Endothelial cell (in vitro differentiated cells): Measurements from ENCODE around the genes AMOTL1, SESN3 and CEP57.

DNA sequence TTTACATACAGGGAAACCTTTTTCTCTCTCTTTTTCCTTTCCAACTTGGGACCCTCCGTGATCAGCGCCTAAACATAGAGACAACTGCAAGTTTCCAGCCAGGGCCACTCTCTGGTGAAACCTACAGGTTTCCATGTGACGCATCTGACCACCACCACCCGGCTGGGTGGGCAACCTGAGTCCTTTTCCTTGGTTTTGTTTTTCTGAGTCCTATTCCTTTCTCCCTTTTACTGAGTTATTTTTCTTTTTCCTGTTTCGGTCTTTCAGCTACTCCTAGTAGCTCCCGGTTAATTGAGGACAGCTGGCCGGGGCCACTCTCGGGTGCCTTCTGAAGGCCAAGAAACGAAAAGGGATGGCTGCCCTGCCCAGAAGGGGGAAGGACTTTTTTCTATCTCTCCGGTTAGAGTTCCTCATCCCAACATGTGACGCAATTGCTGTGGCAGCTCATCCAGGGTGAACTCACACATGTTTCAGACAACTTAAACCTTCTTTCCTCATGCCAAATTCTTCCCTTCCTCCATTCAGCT is 83.5 kb downstream of the PIWIL4 start:
- PRO-cap, result no peak

DNA sequence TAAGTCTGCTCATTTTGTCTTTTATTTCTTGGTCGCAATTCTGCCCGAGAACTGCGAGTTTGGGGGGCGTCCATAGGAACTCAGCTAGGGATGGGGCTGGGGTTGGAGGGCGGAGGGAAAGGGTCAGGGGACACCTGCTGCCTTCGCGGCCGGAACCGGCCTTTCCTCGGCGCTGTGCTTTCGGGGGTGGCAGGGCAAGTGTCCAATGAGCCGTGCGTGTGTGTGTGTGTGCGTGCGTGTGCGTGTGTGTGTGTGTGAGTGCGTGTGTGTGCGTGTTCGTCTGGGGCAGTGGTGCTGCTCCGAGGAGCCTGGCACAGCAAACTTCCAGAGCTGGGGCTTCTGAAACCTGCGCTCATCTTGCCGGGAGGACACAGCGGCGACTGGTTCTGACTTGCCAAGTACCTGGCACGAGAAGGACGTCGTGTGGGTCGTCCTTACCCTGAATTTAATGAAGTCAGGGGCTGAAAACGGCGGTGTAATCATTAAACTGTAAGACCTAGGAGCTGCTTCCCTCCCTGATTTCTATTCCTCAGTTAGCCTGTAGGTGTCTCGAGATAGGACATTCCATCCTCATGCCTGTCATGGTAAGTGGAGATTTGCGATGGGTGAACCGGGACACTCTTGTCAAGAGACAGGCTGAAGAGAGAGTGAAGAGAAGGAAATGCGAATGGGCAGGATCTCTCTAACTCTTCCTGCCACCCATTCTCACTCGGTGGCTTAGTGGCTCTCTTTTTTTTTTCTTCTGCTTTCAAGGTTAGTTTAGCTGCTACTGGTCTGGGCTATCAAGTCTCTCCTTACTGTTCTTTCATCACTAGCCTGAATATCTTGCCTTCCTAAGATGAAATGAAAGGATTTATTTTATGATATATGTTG is 26.9 kb upstream of the AMOTL1 start:
- PRO-cap, result bidirectional peak, plus-strand start at position 161 of the sequence, minus-strand start outside the sequence; unidirectional peak, minus-strand start at position 382 of the sequence; unidirectional peak, minus-strand start at position 450 of the sequence; unidirectional peak, minus-strand start at position 649 of the sequence

DNA sequence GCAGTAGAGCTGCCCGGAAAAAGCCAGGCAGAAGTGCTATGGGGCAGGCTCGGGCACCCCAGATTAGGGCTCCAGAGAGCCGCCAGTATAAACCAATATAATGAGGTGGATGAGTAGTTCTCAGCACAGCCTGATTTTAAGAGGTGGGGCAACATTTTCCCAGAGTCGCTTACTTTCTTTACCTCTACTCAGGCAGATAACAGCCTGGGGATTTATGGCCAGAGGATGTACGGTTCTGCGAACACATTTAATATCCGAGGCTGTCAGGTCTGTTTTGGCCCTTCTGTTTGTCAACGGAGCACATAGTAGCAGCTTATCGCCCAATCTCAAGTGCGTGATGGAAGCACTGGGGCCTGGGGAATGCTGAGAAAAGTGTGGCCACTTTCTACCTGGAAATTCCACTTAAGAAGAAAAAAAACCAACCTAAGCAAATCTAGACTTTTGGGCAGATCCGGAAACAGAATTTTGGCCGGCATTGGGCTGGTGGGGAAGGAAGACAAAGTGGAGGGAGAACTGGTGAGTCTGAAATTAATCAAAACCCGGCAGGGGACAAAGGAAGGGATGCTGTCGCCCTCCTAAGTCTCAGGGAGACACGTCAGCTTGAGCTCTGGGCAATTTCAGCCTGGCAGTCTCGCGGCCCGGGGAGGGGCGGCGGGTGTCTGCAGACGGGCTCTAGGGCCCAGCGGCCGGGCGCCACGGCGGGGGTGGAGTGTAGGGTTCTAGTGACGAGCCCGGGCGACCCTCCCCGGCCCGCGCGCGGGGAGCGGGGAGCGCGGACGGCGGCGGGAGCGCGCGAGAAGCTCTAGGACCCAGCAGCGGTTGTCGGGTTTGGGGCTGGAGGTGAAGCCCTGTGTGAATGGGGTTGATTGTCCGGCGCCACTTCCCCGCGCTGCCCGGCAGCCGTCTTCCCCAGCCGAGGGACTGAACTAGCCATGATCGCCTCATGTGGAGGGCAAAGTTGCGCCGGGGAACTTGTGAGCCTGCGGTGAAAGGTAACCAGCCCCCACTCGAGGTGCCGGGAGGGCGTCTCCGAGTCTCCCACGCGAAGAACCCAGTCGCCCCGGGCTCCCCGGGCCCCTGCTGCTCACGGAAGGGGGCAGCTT is at the start of gene AMOTL1:
Gene AMOTL1 (plus strand): TSS at position 788 of the 1,103 bp plus-strand sequence.
- PRO-cap, result bidirectional peak, plus-strand start at position 812 of the sequence, minus-strand start at position 602 of the sequence

DNA sequence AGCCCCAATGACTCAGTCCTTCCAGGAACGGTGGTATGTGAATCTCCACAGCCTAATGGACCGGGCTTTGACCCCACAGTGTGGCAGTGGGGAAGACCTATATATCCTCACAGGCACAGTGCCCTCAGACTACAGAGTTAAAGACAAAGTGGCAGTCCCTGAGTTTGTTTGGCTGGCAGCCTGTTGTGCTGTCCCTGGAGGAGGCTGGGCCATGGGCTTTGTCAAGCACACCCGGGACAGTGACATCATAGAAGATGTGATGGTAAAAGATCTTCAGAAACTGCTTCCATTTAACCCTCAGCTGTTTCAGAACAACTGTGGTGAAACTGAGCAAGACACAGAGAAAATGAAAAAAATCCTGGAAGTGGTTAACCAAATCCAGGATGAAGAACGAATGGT is 38.9 kb downstream of the ENDOD1 start:
- PRO-cap, result no peak

DNA sequence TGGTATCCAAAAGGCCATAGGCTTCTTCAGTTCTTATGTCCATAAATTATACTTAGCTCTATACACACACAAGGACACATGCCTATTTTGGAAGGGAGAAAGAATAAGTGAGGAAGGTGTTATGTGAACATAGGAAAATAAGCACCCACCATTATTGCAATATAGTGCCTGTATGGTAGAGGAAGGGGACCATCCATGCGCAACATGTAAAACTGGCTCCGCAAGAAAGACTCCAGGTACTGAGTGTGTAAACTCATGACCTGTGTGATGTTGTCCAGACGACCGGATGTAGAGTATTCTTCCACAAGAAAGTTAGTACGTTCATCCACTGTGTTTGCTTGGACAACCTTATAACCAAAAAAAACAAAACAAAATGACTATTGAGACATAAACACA is 39.7 kb downstream of the SESN3 start:
- PRO-cap, result no peak

DNA sequence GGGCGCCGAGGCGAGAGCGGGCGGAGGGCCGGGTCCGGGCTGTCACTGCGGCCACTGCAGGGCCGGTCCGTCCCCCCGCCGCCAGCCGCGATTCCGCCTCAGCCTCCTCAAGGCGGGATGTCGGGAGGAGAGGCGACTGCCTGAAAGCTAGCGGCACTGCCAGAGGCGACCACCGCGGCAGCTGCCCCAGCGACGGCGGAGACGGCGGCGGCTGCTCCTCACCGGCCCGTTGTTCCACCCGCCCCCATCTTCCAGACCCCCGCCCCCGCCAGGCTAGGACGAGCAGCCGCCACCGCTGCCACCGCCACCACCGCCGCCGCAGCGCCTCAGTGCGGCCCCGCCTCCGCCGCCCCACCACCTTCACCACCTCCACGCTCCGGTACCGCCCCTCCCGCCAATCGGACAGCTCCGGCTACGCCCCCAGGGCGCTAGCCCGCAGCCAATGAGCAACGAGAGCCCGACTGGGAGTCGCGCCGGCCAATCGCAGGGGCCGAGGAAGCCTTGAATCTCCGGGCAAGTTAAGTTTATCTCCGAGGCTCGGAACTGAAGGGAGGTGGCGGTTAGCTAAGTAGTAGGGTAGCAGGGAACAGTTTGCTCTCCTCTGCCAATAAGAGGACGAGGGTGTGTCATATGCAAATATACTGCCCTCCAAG is at the start of gene SESN3:
Gene SESN3 (minus strand): TSS at position 333 of the 653 bp plus-strand sequence.
- PRO-cap, result unidirectional peak, minus-strand start at position 203 of the sequence; bidirectional peak, plus-strand start outside the sequence, minus-strand start at position 331 of the sequence

- PRO-cap, result no peak
These were observed 107.7 kb upstream of the SESN3 start for GRCh38 chr11:95338691-95339137.

DNA sequence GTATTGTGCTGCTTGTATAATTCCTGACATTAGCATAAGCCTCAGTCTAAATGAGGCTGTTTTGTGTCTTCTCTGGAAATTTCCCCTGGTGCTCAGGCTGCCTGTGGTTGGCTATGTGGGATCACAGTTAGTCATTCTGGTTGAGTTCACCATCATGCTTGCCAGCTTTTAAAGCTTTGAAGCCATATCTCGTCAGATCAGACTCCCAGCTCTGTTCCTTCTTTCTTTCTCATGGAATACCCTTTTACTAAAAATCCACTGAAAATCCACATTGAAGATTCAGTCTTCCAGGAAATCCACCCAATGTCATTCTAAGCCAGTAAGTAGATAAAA is 106.9 kb downstream of the FAM76B start:
- PRO-cap, result no peak

- PRO-cap, result bidirectional peak, plus-strand start at chr11:95790499, minus-strand start at chr11:95790371
These were observed at the start of gene CEP57 for GRCh38 chr11:95790291-95790623. CEP57 (plus strand) TSS chr11:95790498.

- PRO-cap, result no peak
These were observed 92.1 kb upstream of the MTMR2 start for GRCh38 chr11:96016068-96016305.

- PRO-cap, result no peak
These were observed 192.0 kb downstream of the MAML2 start for GRCh38 chr11:96150915-96151543.

DNA sequence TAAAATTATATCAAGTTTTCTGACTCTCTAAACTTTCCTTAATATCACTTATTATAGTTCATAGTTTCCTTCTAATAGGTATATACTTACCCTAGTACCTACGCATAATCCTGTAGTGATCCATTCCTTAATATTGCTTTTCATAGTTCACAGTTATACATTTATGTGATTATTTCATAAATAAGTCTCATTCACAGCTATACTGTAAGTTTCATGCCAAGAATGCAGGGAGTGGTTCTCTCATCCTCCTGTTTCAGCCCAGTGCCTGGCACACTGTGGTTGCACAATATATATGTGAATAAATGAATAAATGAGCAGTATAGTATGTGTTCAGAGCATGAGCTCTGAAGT is 115.8 kb downstream of the MAML2 start:
- PRO-cap, result no peak

DNA sequence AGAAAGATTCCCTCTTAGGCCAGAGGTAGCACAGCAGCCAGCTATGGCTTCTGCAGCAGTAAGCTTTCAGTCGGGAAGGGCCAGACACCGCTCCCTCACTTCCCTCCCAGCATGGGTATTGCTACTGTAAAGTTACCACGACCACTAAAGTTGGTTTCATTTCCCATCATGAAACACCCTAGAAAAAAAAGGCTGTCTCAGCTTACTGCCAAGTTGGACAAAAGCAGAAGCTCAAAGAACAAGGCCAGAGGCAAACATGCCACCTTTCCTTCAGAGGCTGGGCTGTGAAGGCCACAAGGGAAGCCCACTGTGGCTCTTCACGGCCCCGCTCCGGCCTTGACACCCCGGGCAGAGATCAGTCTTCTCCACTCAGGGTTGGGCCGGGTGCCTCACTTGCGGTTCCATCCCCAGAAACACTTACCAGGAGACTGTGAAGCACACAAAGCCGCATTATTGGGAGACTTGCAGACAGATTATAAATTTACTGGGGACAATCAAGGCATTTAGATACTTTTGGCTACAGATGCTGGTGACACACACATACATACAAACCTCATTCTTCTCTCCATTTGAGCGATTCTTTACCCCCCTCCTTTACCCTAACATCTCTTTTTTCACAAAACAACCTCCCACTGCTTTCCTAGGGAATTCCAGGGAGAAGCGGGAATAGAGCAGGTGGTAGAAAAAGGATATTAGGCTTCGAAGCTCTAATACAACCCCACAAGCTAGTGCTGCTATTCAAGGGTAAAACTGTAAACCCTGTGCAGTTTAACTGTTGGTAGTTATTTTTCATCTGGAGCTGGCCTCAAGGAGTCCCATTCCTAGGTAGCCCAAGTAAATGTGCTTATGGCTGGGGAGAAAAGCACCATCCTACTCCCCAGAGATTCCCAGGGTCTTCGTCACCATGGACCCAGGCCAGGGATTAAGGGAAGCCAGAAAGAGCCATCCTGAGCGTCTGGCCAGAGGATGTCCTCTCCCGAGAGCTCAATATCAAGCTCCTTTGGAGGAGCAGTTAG is 3.5 kb downstream of the MAML2 start:
- PRO-cap, result no peak

GRCh38 chr11:96341032-96342084 is 1.6 kb downstream of the MAML2 start:
- PRO-cap, result no peak

- PRO-cap, result bidirectional peak, plus-strand start at chr11:96390277, minus-strand start at chr11:96390253; bidirectional peak, plus-strand start at chr11:96390484, minus-strand start at chr11:96390489
These were observed 655 bp downstream of the JRKL start for GRCh38 chr11:96390137-96391199.

DNA sequence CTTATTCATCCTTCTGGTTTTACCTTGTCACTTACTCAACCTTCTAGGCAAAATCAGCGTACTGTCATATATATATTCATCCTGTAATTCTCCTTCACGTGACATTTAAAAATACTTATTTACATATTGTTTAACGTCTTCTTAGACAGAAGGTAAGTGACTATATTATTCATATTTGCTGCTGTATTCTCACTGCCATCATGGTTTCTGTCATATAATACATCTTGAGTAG is 1084.4 kb downstream of the JRKL start:
- PRO-cap, result no peak

DNA sequence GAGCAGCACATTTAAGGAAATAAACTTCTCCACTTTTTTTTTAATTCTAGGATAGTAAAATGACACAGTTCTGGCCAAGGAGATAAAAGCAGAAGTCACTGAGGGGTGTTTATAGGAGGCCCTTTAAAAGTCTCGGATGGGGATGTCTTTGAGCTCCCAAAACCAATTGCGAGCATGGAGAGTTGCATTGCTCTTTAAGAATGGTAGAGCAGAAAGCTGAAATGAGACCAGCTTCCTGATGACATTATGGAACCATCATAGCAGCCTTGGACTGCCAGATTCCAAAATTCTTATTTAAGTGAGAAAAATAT is 140.6 kb downstream of the CNTN5 start:
- PRO-cap, result no peak

GRCh38 chr11:100981247-100981851 is 148.3 kb downstream of the PGR start:
- PRO-cap, result no peak

DNA sequence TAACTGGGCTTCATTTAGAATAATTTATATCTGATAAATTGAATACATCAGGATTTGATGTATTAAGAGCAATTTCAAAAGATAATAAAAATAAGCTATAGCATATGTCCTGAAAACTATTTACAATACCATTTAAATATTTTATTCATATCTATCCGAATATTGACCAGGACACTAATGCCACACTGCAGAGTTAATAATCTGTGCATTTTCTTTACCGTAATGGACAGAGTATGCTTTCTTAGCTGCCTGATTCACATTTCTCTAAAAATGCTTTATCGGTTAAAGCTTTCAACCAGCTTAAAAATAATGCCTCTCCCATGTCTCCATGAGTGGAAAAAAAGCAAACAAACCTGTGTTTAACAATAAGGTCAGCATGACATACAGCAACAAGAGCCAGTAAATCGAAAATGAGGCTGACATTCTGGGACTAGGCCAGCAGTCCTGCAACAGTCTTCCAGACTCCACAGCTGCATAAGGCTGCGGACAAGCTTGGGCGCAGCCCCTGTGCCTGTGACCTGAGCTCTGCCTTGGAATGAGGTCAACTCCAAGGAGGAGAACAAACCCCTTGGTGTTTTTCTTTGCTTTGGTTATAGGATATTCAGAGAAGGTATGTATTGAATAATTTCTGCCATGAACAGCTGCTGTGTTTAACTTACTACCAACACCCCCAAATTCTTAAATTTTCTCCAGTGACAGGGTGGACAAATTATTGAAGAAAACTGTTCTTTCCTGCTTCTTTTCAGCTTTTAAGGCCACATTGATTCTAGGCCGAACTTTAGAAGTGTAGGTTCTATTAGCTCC is 95.6 kb downstream of the PGR start:
- PRO-cap, result no peak

DNA sequence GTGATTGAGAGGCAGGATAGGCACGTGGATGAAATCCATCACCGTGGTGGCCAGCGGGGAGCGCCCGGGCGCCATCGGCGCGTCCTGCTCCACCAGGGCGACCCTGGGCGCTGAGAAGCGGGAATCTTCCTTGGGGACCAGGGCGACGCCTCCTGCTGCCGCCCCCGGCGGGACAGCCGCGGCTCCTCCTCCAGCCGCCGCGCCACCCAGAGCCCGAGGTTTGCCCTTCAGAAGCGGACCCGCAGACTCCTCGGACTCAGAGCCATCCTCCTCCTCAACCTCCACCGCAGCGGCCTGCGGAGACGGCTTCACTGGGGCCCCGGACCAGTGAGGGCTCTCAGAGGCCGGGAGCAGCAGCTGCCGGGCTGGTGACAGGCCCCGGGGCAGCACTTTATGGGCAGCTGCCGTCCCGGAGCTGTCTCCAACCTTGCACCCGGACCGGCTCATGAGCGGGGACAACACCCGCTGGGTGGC is 1.4 kb downstream of the PGR start:
- PRO-cap, result no peak